Right atrium auricular region (tissue), 2 donors: Measurements from ENCODE around the genes ARID1B and SNX9.

GRCh38 chr6:156689451-156690151, 87.6 kb upstream of the ARID1B start:
- PRO-cap, result no peak
- RAMPAGE, long total RNA, 2 experiments, result no peak in any of the 2 experiments

- PRO-cap, result bidirectional peak, plus-strand start at chr6:156777378, minus-strand start at chr6:156777248; bidirectional peak, plus-strand start at chr6:156778264, minus-strand start at chr6:156778090
- RAMPAGE, long total RNA, 2 experiments, result no peak in any of the 2 experiments
These were observed at the start of gene ARID1B for GRCh38 chr6:156777175-156778174. ARID1B (plus strand) TSS chr6:156777378.

- PRO-cap, result no peak
- RAMPAGE, long total RNA, 2 experiments, result no peak in any of the 2 experiments
These were observed 15.5 kb downstream of the ARID1B start for GRCh38 chr6:156792587-156793245.

DNA sequence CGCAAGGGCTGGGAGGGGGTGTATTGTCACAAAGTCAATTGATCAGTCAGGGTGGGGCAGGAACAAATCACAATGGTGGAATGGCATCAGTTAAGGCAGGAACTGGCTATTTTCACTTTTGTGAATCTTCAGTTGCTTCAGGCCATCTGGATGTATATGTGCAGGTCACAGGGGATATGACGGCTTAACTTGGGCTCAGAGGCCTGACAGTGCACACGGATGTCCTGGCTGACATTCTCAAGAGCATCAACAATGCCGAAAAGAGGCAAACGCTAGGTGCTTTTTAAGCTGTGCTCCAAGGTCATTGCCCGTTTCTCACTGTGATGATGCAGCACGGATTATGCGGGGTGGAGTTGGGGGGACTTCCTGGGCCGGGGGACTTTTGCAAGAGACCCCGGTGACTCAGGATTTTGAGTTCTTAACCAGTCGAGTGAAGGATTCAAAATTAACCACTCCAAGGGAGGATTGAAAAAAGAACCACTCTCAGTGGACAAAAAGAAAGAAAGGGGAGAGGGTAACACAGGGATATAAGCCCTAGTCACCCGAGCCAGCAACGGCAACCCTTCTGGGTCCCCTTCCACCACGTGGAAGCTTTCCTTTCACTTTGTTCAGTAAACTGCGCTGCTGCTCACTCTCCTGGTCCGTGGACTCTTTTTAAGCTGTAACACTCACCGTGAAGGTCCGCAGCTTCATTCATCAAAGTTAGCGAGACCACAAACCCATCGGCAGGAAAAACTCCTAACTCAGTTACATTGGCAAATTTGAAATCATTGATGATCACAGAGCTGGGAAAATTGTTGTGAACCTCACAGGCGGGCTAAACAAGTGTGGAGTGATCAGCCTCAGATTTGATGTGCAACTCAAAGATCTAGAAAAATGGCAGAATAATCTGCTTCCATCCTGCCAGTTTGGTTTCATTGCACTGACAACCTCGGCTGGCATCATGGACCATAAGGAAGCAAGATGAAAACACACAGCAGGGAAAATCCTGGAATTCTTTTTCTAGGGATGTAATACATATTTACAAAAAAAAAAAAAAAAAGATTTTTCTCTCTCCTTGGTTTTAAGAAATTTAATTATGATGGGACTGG, 199.2 kb downstream of the ARID1B start:
- PRO-cap, result no peak
- RAMPAGE, long total RNA, 2 experiments, result no peak in any of the 2 experiments

- PRO-cap, result bidirectional peak, plus-strand start at chr6:157021124, minus-strand start at chr6:157021086
- RAMPAGE, long total RNA, 2 experiments, result no peak in any of the 2 experiments
These were observed 243.7 kb downstream of the ARID1B start for GRCh38 chr6:157020728-157021352.

DNA sequence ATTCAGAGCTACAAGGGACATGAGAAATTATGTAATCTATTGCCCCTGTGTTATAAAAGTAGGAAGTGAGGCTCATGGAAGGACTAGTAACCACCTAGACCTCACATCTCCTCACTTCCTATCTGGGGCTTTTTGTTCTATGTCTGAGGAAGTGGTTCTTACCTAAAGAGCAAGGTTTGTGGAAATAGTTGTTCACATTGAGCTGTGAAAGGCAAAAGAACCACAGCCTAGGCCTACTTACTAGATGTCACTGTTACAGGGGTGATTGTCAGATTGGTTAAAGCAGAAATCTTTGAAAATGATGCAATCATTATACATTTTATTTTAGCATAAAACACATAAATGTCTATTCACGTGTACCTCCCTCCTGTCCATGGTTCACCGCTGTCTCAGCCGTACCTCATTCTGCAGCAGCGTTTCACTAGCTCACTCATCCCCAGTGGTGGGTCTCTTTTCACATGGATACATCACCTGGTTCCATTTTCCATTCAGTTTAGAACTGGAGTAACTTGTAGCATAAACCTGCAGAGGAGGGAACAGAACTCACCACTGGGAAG, 268.8 kb downstream of the TMEM242 start:
- PRO-cap, result no peak
- RAMPAGE, long total RNA, 2 experiments, result no peak in any of the 2 experiments

- PRO-cap, result no peak
- RAMPAGE, long total RNA, 2 experiments, result no peak in any of the 2 experiments
These were observed 234.1 kb downstream of the TMEM242 start for GRCh38 chr6:157089191-157089665.

GRCh38 chr6:157145651-157145886, 177.8 kb downstream of the TMEM242 start:
- PRO-cap, result no peak
- RAMPAGE, long total RNA, 2 experiments, result no peak in any of the 2 experiments

DNA sequence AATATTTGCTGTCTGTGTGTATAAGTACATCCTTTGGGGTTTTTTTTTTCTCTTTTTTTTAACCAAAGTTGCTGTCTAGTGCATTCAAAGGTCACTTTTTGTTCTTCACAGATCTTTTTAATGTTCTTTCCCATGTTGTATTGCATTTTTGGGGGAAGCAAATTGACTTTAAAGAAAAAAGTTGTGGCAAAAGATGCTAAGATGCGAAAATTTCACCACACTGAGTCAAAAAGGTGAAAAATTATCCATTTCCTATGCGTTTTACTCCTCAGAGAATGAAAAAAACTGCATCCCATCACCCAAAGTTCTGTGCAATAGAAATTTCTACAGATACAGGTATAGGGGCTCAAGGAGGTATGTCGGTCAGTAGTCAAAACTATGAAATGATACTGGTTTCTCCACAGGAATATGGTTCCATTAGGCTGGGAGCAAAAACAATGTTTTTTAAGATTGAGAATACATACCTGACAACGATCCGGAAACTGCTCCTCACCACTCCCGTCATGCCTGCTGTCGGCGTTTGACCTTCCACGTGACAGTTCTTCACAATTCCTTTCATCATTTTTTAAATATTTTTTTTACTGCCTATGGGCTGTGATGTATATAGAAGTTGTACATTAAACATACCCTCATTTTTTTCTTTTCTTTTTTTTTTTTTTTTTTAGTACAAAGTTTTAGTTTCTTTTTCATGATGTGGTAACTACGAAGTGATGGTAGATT, 115.1 kb downstream of the TMEM242 start:
- PRO-cap, result no peak
- RAMPAGE, long total RNA, 2 experiments, result no peak in any of the 2 experiments

GRCh38 chr6:157219920-157220119, 103.5 kb downstream of the TMEM242 start:
- PRO-cap, result no peak
- RAMPAGE, long total RNA, 2 experiments, result no peak in any of the 2 experiments

- PRO-cap, result bidirectional peak, plus-strand start at chr6:157244507, minus-strand start at chr6:157244383
- RAMPAGE, long total RNA, 2 experiments, result no peak in any of the 2 experiments
These were observed 79.2 kb downstream of the TMEM242 start for GRCh38 chr6:157244074-157244607.

DNA sequence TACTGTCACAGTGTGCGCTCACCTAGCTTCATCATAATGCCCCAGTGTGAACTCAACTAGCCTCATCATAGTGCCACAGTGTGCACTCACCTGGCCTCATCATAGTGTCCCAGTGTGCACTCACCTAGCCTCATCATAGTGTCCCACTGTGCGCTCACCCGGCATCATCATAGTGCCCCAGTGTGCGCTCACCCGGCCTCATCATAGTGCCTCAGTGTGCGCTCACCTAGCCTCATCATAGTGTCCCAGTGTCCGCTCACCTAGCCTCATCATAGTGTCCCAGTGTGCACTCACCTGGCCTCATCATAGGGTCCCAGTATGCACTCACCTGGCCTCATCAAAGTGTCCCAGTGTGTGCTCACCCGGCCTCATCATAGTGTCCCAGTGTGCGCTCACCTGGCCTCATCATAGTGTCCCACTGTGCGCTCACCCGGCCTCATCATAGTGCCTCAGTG, 10.5 kb downstream of the TMEM242 start:
- PRO-cap, result no peak
- RAMPAGE, long total RNA, 2 experiments, result no peak in any of the 2 experiments

GRCh38 chr6:157313213-157314394, 9.7 kb downstream of the TMEM242 start:
- PRO-cap, result no peak
- RAMPAGE, long total RNA, 2 experiments, result no peak in any of the 2 experiments

GRCh38 chr6:157428595-157429307, 47.8 kb downstream of the ZDHHC14 start:
- PRO-cap, result unidirectional peak, minus-strand start at chr6:157428881
- RAMPAGE, long total RNA, 2 experiments, result no peak in any of the 2 experiments

GRCh38 chr6:157434552-157435063, 53.6 kb downstream of the ZDHHC14 start:
- PRO-cap, result bidirectional peak, plus-strand start at chr6:157434876, minus-strand start at chr6:157434758
- RAMPAGE, long total RNA, 2 experiments, result no peak in any of the 2 experiments

- PRO-cap, result no peak
- RAMPAGE, long total RNA, 2 experiments, result no peak in any of the 2 experiments
These were observed 176.3 kb downstream of the ZDHHC14 start for GRCh38 chr6:157556956-157558008.

DNA sequence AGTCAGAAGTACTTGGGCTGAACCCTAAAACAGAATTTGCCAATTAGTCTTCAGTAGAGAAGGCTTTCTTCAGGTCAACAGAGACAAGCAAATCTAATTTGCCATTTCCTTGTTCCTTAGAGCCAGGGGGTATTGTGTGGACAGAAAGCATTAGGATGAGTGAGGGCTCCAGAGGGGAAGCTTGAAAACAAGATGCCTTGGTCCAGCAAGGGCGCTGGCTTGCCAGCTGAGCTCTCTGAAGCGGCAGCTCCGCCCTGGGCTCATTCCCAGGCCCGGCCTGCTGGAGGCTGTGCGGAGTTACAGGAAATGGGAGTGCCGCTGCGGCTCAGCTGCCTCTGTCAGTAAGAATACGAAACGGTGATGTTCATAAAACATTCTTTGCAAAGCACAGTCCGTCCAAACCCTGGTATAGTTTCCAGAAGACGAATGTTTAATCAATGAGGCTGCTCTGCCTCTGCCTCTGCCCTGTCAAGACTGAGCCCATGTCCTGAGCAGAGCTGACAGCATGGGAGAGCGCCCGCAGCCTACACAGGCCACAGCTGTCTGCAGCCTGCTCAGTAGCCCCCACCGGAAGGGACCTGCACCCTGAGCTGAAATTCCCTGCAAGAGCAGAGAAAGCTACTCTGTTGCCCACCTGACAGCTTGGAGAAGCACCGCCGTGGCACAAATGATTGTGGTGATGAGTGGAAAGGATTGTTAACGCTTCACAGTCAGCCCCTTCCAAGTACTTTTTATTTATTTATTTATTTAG, 153.3 kb upstream of the SNX9 start:
- PRO-cap, result no peak
- RAMPAGE, long total RNA, 2 experiments, result no peak in any of the 2 experiments

DNA sequence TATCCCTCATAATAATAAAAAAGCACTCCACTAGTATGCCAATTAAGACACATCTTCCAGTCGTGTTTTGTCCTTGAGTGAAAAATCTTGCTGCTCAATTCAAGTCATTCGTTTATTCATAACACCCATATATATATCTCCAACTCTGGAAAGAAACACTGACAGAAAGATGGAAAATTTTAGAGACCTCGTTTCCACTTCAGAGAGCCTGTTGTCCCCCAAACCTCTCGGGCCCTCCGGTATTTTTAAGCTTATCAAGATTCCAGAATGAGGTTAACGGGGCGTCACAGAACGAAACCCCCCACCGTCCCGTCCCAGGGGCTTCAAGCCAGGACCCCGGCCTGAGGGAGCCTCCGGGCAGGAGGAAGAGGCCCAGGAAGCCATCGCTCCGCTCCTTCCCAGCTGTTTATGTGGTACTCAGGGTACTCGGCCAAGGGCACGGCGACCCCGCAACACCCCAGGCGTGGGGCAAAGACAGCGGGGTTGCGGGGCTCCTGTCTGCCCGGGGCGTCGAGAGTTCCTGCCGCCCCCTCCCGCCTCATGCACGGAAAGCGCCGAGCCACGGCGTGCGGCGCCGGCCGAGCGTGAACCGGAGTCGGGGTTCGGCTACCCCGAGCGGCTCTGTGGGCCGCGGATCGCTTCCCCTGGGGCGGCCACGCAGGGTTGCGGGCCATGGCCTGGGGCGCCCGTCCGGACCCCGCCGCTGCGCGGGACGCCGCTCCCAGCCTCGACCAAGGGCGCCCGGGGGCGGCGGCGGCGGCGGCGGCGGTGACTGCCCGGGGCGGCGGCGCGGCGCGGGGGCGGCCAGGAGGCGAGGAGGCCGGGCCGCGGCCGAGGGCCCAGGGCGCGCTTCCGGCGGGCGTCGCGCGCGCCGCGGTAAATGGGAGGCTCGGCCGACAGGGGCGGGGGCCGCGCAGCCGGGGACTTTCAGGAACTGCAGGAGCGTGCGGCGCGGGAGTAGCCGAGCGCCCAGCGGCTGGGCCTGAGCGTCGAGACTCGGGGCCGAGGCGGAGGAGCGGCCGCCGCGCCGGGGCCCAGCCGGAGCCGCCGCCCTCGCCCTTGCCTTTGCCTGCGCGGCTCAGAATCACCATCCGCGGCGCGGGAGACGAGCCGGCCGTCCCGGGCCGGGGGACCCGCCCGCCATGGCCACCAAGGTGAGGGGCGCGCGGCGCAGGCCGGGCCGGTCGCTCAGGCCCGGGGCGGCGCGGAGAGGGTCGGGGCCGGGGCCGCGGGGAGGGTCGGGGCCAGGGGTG, at the start of gene SNX9:
Gene SNX9 (plus strand): TSS at position 954 of the 1,253 bp plus-strand sequence.
- PRO-cap, result bidirectional peak, plus-strand start at position 930 of the sequence, minus-strand start at position 752 of the sequence
- RAMPAGE, long total RNA, 2 experiments, result start-site peak on the plus strand in 1 of 2 experiments, centred at position 1,092 of the sequence, 18 reads per replicate

DNA sequence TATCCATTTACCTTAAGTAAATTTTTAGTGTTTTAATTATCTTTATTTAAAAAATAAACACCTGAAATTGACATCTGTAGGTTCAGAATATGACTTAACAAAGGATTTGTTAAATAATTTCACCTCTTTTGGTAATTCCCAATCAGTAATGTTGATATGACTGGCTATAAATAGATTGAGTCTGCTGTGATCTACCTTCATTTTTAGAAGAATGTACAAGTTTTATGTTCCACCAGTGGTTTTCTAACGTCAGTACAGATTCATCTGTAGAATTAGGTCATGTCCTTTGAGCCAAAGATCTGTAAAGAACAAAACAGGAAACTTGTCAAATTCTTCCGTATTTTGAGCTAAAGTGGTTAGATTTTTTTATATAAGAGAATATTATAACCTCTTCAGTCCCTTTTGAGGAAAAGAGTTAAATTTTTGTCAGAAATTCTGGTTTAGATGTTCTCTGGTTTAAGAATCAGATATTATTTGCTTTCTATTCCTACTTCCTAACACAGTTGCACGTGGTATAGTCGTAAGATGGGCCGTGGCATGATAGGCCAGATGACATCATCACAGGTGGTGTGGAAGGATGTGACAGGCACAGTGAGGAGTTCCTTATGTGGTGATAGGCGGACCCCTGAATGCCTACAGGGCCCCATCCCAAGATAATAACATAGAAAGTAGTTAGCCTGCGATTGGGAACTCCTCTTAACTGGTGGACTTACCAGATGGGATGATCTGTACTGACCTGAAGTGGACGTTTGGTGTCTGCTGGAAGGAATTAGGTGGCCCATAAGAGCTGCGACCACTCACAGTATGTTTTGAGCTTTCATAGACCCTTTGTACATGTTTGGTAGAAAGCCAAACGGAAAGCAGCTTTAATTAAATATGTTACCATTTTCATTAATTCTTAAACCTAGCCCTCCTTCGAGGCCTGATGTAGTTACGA, 62.3 kb downstream of the SNX9 start:
- PRO-cap, result no peak
- RAMPAGE, long total RNA, 2 experiments, result no peak in any of the 2 experiments

- PRO-cap, result no peak
- RAMPAGE, long total RNA, 2 experiments, result start-site peak on the plus strand in 1 of 2 experiments, at chr6:157894754-157895293 at its widest, 6 reads per replicate
These were observed 71.7 kb downstream of the SNX9 start for GRCh38 chr6:157894383-157895517.